Measurements from ENCODE around the gene TTLL3.

- RRBS = no CpG with 5 or more reads among the region's 4 CpGs
These were observed 2.4 kb upstream of the TTLL3 start for GRCh38 chr3:9807451-9808287.

DNA sequence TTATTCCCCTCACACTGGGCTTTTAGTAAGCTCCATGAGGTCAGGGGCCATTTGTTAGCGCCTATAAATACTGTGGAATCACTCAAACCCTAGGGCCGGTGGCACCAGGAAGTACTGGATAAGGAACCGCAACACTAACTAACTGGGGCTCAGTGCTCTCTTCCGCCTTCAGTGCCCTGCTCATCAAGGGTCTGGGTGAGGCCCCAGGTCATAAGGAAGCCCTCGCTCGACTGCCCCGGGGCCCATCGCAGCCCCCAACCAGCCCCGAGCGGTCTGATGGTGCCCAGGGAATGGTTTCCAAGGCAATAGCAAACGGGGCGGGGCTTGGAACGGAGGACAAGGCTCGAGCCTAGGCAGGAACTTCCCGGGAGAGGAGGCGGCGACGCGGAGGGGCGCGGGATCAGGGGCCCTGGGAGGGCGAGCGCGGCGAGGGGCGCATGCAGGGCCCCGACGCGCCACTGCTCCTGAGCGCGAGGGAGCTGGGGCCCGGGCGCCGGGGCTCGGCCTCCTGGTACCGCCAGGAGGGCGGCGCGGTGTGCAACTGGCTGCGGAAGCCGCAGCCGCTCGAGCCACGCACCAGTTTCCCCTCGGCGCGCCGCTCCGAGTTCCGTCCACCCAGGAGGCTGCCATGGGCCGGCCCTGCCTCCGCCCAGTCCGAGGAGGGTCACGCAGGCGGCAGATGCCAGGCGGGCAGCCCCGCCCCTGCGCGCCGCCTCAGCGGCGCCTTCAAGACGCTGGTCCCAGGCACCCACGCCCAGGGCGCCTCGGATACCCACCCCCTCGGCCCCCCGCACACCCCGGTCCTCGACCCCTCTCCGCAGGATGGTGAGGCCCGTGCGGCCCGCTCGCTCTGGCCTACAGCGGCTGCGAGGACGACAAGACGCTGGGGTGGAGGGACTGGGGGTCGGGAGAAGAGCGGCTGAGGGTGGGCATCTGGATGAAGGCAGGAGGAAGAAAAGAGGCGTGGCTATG lies at the start of gene TTLL3:
Gene TTLL3, plus strand, starts transcription at position 693 of the 972 bp plus-strand sequence.
- RRBS = no CpG with 5 or more reads among the region's 82 CpGs

- RRBS = no CpG with 5 or more reads among the region's 11 CpGs
These were observed 5.6 kb downstream of the RPUSD3 start for GRCh38 chr3:9837773-9838977.

DNA sequence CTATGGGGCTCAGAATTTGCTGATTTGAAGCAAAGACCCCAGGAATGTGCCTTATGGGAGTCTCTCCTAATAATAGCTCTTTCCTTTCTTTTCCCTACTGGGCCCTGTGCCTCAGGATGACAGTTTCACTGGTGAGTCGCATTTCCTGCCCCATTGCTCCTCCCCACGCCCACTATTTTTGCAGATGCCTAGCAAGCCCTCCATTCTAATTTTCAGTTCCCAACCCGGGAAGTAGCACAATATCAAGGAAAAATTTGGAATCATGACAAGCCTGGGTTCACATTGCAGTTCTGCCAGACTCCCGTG lies 587 bp downstream of the IL17RE start:
- RRBS = no CpG with 5 or more reads among the region's 4 CpGs

DNA sequence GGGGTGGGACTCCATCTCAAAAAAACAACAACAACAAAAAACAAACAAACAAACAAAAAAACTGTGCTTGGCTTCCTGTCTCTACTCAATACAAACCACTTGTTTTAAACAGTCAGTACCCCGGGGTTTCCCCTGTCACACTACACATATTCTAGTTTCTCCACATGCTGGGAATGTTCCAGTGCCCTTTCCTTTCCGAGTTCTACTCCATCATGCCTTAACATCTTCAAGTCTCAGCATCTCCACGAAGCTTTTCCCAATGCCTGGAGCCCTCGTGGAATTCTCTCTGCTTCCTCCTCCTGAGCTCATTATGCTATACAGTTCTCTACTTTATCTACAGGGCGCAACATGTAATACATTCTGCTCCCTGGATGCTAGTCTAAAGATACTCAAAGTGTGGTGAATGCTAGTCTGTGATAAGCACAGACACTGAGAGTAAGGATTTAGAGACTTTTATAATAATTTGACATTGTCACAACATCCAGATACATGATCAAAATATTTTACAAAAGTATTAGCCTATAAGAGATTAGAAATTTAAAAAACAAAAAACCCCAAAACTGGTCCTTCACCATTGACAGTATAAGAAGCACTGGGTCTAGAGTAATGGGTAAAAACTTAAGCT lies 7.7 kb downstream of the EMC3 start:
- RRBS = no CpG with 5 or more reads among the region's 5 CpGs

DNA sequence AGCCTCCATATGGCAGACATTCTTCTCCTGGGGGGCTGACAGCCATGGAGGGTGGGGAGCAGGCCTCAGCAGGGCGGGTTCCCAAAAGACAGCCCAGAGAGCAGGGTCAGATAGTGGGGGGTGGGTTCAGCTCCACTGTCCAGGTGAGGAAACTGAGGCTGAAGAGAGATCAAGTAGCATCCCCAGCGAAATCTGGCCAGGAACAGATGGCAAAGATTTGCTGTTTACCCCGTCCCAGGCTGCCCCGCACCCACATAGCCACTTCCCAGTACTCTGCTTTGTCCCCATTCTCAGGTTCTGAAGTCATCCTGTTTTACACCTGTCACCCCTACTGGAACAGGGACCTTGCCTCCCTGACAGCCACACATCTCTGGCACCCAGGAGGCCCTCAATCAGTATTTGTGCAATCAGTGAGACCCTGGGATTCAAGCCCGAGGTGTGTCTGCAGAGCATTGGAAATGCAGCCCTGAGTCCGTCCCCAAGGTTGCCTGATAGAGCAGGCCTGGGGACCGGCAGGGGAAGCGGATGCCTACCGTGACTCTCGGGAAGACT lies 17.7 kb upstream of the FANCD2 start:
- RRBS = no CpG with 5 or more reads among the region's 10 CpGs

DNA sequence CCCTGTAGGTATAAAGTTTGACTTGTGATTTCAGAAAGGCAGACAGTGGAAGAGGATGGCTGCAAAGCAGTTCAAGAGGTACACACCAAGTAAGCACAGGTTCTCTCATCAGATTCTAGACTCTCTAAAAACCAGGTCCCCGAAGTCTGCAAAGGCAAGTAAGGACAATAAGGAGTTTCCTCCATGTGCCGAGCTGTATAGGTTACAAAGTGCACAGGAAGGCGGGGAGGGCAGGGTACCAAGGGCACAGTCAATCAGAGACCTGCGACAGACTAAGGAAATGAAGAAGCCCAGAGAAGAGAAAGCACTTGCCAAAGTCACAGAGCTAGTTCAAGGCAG lies 1.8 kb downstream of the SEC13 start:
- RRBS = no CpG with 5 or more reads among the region's 4 CpGs

DNA sequence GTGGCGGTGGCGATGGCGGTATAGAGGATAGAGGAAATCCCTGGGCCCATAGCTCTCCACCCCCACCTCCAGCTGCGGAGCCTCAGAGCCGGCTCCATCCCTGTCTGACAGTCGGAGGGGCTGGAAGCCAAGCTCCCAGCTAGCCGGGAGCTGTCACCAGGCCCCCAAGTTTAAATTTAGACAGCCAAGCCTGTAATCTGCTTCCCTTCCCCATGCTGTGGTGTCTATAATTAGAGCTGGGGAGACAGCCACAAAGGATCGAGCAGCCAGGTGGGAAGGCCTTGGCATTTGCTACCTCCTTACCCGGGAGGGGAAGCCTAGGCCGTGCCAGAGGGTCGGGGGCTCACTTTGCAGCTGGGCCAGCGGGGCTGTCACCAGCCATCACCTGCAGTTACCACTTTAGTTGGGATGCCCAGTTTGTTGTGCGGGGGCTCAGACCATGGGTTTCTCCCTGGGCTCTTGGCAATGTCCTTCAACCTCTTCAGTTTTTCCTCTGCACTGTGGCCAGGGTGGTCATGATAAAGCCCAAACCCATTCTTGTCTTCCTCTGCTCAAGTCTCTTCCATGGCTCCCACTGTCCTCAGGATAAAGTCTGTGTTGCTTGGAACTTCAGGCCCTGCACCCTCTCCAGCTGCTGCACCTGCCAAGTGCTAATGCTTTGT lies 56.4 kb upstream of the SEC13 start:
- RRBS = 26% methylated on average over 3 of the region's 13 CpGs

DNA sequence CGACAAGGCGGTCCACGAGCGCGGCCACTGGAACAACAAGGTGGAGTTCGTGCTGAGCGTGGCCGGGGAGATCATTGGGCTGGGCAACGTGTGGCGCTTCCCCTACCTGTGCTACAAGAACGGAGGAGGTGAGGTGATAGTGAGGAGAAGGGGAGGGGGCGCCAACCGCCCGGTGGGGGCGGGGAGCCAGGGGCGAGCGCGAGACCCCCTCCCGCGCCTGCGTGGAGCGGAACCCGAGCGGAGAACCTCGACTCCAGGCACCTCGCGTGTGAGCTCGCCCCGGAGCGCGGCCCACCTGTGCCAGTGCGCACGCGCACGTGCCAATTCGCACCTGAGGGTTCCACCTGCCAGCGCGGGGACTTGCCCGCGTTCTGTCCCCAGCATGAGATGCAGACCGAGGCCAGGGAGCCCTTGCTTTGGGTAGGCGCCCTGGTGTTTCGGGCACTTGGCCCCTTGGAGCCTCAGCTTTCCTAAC lies 403 bp downstream of the SLC6A11 start:
- RRBS = 2% methylated on average over 9 of the region's 43 CpGs

- RRBS = no CpG with 5 or more reads among the region's 20 CpGs
These were observed 65.7 kb upstream of the SLC6A1 start for GRCh38 chr3:10926648-10927393.

GRCh38 chr3:11171999-11172622 lies 17.8 kb downstream of the HRH1 start:
- RRBS = no CpG with 5 or more reads among the region's 4 CpGs

DNA sequence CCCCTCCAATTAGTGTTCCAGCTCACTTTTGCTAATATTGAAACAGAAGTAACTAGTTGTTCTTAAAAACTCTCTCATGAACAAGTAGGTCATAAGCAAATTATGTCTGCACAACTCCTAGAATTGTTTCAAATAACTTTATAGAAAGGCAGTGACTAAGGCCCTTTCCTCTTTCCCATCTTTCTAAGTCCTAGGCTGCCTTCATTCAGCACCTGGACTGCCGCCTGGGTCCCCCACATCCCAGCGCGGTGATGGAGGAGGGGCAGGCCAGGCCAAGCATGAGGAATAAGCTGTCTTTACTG lies 17.9 kb downstream of the ATG7 start:
- RRBS = no CpG with 5 or more reads among the region's 3 CpGs

DNA sequence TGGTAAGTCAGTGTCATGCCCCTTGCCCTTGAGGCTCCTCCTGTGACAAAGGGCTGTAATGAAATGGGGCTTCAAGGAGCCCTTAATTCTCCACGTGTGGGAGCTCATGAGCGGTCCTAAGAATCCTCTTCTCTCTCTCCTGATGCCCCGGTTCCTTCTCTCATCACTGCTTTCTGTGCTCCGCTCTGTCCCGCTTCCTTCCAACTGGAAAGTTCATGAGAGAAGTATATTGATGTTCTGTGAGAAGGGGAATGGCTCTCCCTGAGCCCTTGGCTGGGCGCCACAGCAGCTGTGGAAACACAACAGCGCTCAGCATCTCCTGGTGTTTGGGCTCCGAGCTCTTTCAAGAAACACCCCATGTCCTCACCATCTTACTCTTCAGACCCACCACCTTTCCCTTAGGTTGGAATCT lies 161.8 kb downstream of the VGLL4 start:
- RRBS = no CpG with 5 or more reads among the region's 8 CpGs

DNA sequence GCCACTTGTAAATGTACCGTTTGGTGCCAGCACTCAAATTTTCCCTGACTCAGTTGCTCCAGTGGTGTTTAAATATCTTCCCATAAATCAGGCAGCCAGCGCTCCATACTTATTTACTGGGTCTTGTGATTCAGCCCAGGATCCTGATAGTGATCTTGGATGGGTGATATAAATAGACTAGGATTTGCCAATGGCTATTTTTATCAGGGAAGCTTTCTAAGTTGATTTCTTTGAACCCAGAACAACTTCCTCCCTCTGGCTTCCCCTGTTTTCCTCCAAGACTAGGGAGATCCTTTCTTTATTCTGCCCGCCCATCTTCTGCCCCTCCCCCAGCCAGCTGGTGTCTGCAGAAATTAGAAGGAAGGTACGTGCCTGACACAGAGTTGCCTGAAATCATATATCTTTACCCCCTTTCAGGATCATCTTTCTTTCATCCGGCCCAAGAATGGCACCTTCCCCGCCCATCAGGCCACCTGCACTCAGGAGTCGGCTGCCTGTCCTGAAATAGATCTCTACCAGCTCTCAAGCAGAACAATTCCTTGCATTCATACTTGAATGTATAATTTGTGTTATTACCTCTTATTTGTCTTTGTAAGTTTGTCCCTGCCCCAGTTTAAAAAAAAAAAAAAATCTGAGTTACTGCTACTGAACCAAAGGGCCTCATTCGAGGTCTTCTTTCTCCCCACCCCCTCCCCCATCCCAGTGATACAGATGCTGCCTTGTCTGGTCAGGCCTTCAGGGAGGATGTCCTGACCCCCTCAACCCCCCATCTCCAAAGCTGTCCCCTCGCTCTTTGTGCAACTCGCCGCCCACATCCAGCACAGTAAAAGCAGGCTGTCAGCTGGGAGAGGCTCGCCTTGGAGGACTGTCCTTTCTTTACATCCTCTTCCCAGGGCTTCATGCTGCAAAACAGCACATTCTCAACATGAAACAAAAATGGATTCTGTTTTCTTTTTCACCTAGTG lies 133.7 kb downstream of the VGLL4 start:
- RRBS = no CpG with 5 or more reads among the region's 12 CpGs

- RRBS = no CpG with 5 or more reads among the region's 16 CpGs
These were observed 5.5 kb downstream of the VGLL4 start for GRCh38 chr3:11637989-11638905.

- RRBS = no CpG with 5 or more reads among the region's 8 CpGs
These were observed 3.8 kb upstream of the VGLL4 start for GRCh38 chr3:11647401-11648031.

- RRBS = no CpG with 5 or more reads among the region's 8 CpGs
These were observed 64.1 kb upstream of the PPARG start for GRCh38 chr3:12224688-12225283.

- RRBS = no CpG with 5 or more reads among the region's 9 CpGs
These were observed 74.1 kb upstream of the TSEN2 start for GRCh38 chr3:12409984-12410745.

DNA sequence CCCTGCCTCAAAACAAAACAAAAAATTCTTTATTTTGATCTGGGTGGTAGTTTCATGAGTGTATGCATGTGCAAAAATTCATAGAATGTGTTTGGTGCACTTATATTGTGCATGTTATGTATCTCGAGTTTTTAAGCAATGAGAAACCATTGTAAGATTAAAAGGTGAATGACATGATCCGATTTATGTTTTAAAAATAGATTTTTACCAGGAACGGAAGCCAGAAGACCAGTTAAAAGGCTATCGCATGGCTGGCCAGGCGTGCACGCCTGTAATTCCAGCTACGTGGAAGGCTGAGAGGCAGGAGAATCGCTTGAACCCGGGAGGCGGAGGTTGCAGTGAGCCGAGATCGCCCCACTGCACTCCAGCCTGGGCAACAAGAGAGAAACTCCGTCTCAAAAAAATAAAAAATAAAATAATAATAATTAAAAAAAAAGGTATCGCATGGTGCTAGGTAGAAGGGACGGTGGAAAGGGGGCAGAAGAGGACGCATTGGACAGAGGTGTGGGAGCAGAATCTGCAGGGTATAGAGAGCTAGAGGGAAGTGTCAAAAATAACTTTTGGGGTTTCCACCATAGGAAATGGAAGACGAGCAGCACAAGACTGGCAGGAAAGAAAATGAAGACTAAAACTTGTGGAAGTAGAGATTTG lies 807 bp upstream of the MKRN2 start:
- RRBS = no CpG with 5 or more reads among the region's 17 CpGs

DNA sequence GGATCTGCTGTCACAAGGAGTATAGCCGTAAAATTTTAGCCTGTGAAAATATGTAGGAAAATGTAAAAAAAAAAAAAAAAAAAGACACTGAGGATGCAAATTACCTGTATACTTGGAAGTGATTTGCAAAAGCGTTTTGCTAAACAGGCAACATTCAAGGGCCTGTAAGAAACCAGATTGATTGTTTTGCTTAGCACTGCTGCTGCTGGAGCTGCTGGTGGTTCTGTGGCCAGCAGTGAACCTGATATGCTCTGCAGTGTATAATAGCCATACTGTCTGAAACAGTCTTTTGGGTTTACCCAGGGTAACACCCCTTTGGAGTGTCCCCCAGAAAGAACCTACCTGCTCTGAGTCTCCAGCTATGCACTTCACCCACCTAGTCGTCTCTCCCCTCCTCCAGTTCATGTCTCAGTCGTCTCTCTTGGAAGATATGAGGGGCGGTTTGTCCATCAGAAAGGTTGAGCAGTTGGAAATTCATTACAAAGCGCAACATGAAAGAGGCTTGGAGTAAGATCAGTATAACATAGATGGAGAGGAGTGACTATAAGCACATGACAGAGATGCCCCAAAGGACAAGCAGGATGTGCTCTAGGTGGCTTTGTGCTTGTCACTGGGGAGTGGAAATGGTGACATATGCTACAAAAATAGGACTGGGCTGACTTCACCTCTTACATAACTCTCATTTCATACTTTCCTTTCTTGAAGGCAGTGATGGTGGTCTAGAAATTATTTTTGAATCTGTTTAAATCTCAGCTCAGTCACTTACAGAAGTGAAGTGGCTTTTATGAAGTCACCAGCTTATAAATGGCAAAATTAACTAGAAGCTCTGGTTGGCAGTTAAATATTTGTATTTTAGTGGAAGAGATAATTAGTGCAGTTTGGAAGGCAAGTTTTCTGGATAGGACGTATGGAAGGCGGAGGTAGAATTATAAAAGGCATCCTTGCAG lies 3.8 kb downstream of the MKRN2 start:
- RRBS = no CpG with 5 or more reads among the region's 8 CpGs